Choroid plexus epithelial cell (primary cell): ENCODE measurements around a stretch of chr20.

- RRBS: no CpG with 5 or more reads among the region's 13 CpGs
These were observed 55.4 kb upstream of the FAM83D start for GRCh38 chr20:38870627-38871490.

GRCh38 chr20:38871806-38872488, 54.3 kb upstream of the FAM83D start:
- RRBS: no CpG with 5 or more reads among the region's 9 CpGs

GRCh38 chr20:38872489-38873032, 53.7 kb upstream of the FAM83D start:
- RRBS: no CpG with 5 or more reads among the region's 14 CpGs

DNA sequence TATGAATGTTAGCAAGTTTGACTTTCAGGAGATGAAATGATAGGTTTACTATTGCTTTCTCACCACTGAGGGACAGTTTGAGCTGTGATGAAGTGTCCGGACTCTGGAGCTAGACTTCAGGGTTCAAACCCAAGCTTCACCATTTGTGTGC, 8.2 kb downstream of the DHX35 start:
- RRBS: no CpG with 5 or more reads among the region's 1 CpG

DNA sequence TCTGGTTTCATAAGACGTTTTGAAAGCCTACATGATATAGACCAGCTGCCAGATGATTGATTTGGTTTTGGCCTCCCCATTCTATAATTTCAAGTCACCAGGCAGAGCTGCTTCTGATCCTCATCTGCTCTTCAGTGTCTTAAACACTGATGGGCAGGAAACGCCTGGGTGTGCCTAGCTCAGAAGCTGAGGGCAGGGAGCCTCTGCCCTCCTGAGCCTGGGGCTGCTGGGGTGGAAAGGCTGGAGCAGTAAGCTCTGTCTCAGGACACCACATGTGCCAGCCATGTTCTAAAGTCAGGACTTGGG, 24.6 kb downstream of the DHX35 start:
- RRBS: no CpG with 5 or more reads among the region's 2 CpGs

- RRBS: no CpG with 5 or more reads among the region's 9 CpGs
These were observed 116.5 kb downstream of the DHX35 start for GRCh38 chr20:39078628-39079002.

DNA sequence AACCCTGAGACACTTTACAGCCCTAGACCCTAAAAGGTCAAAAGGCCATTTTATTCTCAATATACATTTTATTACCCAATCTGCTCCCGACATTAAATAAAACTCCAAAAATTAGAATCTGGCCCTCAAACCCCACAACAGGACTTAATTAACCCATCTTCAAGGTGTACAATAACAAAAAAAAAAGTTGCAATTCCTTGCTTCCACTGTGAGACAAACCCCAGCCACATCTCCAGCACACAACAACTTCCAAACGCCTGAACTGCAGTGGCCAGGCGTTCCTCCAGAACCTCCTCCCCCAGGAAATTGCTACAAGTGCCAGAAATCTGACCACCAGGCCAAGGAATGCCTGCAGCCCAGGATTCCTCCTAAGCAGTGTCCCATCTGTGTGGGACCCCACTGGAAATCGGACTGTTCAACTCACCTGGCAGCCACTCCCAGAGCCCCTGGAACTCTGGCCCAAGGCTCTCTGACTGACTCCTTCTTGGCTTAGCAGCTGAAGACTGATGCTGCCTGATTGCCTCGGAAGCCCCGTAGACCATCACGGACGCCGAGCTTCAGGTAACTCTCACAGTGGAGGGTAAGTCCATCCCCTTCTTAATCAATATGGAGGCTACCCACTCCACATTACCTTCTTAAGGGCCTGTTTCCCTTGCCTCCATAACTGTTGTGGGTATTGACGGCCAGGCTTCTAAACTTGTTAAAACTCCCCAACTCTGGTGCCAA, 417.9 kb downstream of the MAFB start:
- RRBS: no CpG with 5 or more reads among the region's 10 CpGs

DNA sequence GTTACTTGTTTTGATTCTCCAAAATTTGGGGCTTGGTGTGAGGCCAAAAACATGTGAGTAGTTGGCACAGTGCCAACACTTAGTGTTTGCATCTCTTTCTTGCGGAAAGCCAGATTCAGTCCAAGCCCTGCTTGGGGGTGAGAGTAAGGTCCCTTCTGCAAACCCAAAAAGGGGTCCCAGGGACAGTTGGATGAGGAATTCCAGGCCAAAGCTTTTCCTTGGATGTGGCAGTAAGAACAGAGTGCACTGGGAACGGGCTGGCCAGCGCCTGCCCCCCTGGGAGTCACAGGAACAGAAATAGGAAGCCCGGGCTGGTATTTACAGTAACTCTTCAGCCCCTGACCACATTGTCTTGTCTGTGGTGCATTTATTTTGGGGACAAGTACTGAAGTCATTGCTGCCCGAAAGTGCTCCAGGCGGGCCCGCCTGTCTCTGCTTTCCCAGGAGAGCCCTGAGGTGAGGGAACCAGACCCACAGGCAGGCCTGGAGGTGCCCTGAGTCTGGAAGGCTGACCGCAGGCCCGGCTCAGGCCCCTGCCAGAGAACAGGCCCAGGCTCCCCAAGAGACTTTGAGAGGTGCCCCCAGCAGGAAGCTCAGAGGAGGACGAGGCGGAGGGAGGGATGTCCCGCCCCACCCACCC, 218.5 kb downstream of the MAFB start:
- RRBS: no CpG with 5 or more reads among the region's 12 CpGs

GRCh38 chr20:40685448-40685869, 3.6 kb downstream of the MAFB start:
- RRBS: no CpG with 5 or more reads among the region's 6 CpGs

- RRBS: 2% methylated on average over 16 of the region's 22 CpGs
These were observed 1.6 kb upstream of the MAFB start for GRCh38 chr20:40690736-40690932.

DNA sequence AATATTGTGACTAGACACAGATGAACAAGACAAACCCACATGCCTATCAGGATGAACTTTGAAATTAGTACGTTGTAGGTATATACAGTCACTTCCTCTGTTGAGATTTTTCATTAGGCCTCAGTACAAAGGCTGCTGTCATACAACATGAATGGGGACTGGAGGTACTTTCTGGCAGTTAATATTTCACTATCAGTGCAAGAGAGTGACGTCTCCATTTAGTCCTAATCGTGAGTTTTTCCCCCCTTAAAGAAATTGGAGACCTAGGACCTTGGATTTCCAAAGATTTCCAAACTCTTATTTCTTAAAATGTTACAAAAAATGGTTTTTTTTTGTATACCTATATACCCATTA, 10.5 kb downstream of the TOP1 start:
- RRBS: no CpG with 5 or more reads among the region's 3 CpGs

DNA sequence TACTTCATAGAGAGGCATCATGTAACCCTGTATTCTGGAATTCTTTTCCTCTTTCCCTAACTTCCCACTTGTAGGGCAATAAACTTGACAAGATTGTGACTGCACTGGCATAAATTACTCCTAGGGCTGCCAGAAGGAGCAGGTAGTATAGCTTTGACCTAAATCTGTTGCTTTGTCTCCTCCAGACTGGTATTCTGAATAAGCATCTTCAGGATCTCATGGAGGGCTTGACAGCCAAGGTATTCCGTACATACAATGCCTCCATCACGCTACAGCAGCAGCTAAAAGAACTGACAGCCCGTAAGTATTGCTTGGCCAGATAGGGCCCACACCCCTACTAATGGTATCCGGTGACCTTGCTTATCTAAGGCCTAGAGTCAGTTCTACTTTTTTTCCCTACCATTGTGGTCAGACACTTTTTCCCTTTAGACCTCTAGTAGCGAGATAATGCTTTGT, 21.2 kb upstream of the PLCG1 start:
- RRBS: no CpG with 5 or more reads among the region's 5 CpGs

- RRBS: no CpG with 5 or more reads among the region's 13 CpGs
These were observed 1.3 kb downstream of the PLCG1 start for GRCh38 chr20:41138403-41139322.

- RRBS: no CpG with 5 or more reads among the region's 13 CpGs
These were observed 34.8 kb downstream of the PLCG1 start for GRCh38 chr20:41171872-41172745.

GRCh38 chr20:41321620-41321959, 4.1 kb upstream of the ZHX3 start:
- RRBS: no CpG with 5 or more reads among the region's 2 CpGs

- RRBS: no CpG with 5 or more reads among the region's 11 CpGs
These were observed 48.5 kb upstream of the EMILIN3 start for GRCh38 chr20:41414972-41415647.

- RRBS: no CpG with 5 or more reads among the region's 8 CpGs
These were observed 117.7 kb upstream of the EMILIN3 start for GRCh38 chr20:41484199-41484736.

GRCh38 chr20:41557255-41557978, 60.8 kb downstream of the CHD6 start:
- RRBS: no CpG with 5 or more reads among the region's 2 CpGs

DNA sequence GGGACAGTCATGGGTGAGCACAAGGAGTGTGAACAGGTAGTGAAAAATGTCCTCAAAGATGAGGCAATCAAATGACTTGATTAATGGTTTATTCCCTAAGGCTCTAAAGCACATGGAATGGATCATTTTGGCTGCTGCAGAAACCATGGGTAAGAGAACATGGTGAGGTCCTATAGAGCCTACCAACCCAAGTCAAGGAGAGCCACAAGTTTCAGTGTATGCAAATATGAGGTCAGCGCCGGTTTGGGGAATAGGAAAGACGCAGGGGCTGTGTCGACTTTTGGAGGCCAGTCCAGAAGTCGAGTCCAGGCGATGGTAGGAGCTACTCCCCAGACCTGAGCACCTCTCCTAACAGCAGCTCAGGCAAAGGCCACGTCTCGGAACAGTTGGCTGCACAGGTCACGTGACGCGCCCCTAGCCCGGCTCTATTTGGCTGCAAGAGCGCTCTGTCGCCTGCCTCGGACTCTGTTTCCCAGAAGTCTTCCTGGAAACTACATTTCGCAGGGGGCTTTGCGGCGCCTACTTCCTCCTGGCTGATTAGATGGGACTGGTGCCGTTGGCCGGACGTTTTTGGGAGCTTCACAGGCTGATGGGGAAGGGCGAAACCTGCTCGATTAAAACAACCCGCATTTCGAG, 74.4 kb upstream of the CHD6 start:
- RRBS: no CpG with 5 or more reads among the region's 25 CpGs

GRCh38 chr20:42713741-42713960, 476.1 kb downstream of the PTPRT start:
- RRBS: no CpG with 5 or more reads among the region's 2 CpGs